Mesothelial cell of epicardium (in vitro differentiated cells): ENCODE measurements around a stretch of chr2.

- PRO-cap: no peak
These were observed 206.6 kb downstream of the MEMO1 start for GRCh38 chr2:31804303-31804610.

GRCh38 chr2:31907176-31907630, 103.6 kb downstream of the MEMO1 start:
- PRO-cap: no peak

DNA sequence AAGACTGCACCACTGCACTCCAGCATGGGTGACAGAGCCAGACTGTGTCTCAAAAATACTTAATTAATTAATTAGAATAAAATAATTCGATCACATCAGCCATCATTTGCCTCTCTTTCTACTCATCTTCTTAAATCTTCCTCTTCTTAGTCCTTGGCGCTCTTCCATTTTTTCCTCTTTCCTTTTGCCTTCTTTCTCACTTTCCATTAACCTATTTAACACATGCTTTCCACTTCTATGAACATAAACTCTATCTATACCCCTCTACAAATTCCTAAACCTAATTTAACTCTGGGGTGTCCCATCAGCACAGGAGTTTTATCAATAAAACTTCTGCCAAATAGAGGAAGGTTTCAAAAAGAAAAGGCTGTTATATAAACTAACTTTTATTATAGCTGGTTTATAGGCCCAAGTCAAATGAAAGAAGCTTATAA, 80.6 kb downstream of the MEMO1 start:
- PRO-cap: no peak

DNA sequence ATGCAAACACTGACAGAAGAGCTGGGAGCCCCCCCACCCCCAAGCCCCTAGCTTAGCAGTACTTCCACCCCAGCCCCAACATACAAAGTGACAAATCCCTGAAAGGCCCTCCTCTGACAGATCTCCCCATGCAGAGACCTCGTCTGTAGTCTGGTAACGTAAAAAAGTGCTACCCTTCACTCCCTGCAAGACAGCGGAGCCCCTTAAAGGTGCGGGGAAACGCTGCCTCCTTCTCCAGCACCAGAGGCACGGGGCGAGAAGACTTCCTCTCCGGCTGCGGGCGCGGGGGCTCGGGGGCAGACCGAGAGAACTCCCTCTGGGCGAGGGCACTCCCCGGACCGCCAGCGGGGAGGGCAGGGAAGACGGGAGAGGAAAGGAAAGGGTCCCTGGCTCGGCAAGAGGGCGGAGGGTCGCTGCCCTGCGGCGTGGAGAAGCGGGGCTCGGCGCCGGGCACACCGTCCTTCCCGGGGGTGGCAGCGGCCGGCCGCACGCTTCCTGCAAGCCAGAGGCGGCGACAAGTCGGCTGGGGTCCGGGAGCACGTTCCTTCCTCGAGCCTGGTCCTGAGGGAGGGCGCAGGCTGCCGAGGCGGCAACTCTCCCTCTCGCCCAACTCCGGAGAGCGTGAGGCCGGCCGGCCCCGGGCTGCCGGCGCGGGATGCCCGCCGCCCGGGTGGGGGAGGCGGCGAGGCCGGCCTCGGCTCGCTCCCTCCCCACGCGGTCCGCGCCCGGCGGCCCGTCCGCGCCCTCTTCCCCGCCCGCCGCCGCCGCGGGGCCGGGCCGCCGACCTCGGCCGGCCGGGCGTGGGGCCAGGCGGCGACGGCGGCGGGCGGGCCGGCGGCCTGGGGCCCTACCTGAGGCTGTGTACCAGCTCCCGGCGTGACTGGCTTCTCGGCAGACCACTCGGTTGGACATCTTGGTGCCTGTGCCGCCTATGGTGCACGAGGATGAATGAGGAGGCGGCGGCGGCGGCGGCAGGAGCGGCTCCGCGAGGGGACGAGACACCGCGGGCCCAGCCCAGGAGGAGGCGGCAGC, 1.2 kb downstream of the MEMO1 start:
- PRO-cap: no peak

DNA sequence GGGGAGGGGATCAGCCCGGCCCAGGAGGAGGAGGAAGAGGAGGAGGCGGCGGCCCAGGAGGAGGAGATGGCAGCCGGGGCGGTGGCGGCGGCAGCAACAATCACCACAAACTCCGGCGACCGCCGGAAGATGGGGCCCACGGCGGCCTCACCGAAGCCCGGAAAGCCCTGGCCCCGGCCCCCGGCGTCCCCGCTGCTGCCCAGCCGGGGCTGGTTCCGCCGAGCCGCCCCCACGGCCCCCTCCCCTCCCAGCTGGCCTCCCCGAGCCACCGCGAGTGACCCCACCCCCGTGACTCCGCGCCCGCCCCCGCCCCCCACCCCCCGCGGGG, 476 bp downstream of the MEMO1 start:
- PRO-cap: no peak

DNA sequence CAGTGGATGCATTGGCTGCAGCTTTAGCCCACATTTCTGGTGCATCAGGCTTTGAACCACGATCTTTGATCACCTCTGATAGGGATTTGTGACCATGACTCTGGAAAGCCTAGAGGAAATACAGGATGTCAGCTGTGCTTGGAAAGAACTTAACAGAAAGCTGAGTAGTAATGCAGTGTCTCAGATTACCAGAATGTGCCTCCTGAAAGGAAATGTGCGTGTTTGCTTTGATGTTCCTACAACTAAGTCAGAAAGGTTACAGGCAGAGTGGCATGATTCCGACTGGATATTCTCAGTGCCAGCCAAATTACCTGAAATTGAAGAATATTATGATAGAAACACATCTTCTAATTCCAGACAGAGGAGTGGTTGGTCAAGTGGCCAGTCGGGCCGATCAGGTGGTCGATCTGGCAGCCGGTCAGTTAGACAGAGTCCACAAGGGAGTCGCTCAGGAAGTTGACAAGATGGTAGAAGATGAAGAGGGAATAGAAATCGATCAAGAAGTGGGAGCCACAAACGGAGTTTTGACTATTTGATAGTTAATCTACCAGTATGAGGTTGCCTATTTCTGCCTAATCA, 37.9 kb downstream of the SLC30A6 start:
- PRO-cap: no peak

DNA sequence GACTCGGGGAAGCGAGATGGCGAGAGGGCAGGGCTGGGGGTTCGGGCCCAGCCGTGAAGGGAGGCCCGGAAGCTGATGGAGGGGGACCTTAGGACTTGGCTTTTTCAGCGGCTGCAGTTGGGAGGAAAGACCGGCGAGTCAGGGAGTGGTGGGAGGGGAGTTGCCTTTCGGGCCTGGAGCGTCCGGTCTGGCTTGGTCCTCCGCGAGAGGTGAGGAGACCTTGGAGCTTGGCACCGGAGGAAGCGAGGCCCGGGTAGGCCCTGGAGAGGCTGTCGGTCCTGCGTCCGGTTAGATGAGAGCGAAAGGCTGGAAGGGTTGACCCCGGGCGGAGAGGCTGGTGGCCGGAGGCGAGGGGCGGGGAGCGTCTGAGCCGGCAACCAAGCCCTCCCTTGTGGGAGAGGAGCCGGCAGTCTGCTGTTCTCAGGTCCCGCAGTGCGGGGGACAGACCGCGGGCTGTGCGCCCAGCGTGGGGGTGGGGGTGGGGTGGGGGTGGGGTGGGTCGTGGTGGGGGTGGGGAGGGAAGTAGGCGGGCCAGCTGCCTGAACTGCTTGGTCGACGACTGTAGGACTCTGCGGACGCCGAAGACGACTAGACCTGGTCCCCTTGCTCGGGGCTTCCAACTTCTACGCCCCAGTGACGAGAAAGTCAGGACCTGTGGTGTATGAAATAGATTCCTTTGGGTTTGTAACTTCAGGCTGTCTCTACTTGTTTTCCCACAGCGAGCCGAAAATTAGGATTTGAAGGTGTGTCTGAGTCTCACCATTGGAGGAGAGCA, 923 bp downstream of the BIRC6 start:
- PRO-cap: no peak

- PRO-cap: no peak
These were observed 35.1 kb downstream of the BIRC6 start for GRCh38 chr2:32391827-32392329.

- PRO-cap: no peak
These were observed 108.1 kb downstream of the BIRC6 start for GRCh38 chr2:32464965-32465361.

GRCh38 chr2:32900593-32900890, 46.2 kb upstream of the LTBP1 start:
- PRO-cap: no peak

DNA sequence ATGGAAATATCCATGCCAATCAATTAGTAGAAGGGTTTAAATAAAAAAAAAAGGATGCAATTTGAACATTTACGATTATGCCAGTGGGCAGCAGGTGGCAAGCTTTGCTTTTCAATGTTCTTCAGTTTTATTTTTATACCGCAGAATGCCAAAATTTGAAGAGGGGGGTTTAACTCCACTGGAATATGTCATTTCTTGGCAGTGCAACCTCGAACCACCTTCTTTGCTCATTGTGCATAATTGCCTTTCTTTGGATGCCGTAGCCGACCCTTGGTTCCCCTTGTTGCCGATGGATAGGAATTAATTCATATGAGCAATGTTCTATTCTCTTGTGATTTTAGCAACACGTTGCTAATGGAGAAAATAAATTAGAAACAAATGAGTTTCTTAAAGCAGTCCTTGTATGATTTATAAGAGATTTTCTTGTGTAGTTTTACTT, 88.1 kb downstream of the LTBP1 start:
- PRO-cap: no peak

GRCh38 chr2:33111106-33111469, 164.3 kb downstream of the LTBP1 start:
- PRO-cap: no peak

GRCh38 chr2:33219962-33220354, 256.5 kb upstream of the RASGRP3 start:
- PRO-cap: no peak

DNA sequence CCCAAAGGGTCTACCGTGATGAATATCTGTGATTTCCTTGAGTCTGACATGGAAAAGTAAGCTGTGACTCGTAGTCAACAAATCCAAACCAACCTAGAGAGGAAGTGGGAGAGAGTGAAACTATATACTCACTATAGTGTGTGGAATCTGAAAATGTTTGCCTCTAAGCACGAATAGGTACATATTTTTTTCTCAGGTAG, 17.9 kb downstream of the RASGRP3 start:
- PRO-cap: no peak

DNA sequence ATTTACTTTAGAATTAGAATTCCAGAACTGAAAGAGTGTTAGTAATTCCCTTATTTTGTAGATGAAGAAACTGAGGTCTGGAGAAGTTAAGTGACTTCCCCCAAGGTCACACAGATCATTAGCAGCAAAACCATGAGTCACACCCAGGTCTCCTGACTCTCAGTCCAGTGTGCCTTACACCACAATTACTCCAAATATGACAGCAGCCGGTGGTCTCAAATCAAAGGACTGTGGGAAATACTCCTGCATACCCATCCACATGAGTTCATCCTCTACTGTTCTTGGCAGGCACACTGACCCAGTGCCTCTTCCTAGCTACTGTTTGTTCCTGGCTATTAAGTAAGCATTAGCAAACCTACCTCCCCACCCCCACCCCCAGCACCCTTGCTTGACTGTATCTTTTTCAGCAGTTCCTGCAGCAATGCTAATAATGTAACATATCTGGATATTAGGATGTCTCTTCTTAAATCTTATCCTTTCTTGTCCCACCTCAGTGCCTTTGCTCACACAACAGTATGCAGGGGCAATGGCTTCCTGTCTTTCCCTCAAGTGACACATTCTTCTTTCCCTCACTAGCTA, 46.3 kb downstream of the FAM98A start:
- PRO-cap: no peak

- PRO-cap: no peak
These were observed 655.4 kb upstream of the FAM98A start for GRCh38 chr2:34254381-34255047.

DNA sequence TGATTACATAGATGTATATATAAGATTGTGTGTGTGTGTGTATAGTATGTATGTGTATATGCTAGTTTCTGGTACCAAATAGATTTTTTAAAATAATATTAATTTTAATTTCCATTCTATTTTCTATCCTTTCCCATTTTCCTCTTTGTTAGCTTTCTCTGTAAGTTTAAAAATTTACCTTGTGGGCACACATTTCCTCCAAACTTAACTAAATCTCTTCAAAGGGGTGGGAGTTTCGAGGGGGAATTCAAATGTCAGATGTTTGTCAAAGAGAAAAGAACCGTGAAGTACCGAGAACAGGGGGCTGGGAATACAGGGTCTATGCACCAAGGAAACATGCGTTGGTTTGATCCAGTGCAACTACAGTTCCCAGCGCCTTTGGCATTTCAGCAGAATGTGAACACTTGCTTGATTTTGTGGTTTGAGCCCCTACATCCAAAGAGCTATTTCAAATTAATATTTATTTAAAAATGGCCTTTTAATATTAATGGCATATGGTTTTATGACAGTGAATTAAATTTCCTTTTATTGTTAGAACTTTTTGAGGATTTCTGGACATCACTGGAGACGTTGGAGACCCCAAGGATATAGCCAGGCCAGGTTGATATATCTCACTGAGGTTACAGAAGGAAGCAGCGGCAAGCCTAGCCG, 9.4 kb downstream of the CRIM1 start:
- PRO-cap: no peak

DNA sequence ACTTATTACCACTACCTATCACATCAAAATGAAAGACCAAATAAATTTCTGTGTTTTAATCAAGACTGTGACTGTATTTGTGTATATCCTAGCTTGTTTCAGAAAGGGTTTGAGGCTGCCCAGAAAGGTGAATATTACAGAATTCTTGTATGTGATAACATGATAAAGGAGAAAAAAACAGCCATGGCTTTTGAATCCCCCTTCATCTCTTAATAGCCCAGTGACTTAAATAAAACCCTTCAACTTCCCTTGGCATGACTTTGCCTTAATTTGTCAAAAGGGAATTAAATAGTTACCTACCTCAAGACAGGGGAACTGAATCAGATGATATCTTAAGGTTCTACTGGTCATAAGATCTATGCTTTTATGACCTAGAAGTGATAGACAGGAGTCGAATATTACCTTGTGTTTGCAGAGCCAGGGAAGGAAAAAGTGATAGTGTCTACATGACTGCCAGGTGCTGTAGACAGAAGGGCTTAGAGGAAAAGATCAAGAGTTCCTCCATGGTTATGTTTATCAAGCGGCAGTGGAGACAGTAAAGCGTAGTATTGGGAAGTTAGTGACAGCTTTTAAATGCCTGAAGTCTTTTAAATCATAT, 11.7 kb downstream of the CRIM1 start:
- PRO-cap: no peak

DNA sequence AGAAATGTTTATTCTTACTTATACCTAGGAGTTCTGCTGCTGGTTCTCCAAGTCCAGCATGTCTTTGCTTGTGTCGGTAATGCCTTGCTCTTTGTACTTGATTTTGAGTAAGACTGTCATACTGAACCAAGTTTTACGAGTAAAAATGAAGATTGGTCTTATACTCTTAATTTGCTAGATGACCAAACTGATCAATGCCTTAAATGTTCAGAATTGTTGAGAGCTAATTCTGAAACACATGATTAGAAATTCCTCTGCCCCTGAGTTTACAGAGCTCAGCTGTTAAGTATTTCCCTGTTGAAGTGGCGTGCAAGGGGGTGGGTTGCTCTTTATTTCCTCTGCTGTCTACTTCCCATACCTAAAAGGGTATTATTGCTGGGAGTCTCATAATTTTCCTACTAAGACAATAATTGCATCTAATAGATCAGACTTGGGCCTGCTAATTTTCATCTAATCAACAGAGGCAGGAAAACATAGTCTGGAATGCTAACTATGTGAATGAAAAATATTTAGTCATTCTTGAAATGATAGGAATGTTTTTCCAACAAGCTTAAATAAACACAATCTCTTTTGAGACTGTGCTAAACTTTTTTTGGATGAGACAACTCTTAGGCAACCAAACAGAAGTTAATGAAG, 111.5 kb downstream of the FEZ2 start:
- PRO-cap: no peak

DNA sequence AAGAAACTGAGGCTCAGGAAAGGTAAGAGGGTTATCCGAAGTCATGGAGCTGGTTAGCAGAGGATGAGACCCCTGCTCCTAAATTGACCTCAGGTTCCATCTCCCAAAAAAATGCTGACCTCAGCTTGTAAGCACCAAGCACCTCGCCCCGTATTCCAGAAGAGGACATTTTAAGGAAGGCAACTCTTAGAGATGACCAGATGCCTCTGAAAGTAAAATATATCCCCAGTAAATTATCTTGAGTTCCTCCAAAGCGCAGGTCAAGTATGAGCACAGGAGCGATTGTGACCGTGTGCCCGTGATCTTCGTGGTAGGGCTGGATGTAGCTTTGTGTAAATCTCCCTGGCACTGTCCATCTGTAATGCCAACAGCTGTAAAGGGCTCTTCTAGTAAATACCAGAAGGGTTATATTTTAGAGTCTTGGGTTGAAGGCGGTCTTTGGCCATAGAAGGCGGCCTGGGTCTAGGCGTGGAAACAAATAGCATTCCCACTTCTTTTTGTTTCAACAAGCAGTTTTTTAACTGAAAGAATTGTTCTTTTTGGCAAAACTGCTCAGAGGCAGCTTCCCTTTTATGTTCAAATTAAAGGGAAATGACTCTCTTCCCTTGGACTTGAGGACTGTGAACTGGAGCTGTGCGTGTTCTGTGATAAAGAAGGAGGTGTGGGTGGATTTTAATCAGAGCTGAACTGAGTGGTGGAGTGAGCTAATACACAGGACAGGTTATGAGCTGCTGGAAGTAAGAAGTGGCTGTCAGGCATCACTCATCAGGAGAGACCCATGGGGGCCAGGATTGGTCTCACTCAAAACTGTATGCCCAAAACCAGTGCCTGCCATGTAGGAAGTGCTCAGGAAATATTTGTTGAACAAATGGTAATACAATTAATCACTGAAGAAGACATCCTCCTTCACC, 56.3 kb downstream of the FEZ2 start:
- PRO-cap: no peak